Thoracic aorta (tissue), 1 donor: Measurements from ENCODE around the genes RNF214 and MPZL2.

DNA sequence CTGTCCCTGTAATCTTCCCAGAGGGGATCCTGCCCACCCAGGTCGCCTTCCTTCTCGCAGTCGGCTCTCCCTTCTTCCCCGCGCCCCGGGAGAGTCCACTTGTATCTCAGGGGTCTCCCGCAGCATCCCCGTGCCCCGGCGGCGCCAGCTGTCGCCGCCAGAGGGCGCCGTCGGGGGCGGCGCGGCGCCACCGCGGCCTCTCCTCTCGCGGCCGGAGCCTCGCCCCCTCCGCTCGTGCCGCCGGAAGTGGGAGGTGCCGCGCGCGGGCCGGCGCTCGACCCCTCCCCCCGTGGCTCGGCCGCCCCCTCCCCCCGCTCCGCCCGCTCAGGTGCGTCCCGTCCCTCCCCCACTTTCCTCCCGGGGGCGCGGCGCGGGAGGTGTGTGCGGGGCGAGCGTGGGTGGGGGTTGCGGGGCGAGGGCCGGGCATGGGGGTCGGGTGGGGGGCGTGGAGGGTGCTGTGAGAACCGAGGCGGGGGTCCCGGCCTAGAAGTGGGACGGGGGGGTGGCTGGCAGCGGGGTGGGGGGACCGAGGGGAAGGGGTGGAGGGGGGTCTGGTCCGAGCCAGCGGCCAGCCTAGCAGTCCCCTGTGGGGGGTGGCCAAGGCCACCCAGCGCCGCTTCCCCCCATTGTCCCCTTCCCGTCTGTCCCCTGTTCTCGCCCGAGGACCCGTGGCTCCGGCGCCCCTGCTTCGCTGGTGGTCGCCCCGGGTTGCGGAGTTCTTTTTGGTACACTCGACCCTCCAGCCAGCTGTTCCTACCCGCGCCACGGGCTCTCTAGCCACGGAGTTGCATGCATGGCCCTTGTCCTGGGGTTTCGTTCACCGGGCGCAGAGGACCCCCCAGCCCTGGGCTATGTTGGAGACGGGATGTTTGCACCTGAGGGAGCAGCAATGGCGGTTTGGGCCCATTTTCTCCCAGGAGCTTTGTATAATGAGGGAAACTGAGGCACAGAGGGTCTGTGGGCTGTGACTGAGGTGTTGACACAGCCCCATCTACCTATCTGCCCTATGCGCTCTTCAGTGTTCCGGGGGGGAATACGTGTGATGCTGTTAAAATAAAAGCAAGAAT, at the start of gene RNF214:
RNF214 (plus strand) TSS at position 273 of the 1,067 bp plus-strand sequence.
- RAMPAGE, long total RNA: start-site peak on the minus strand centred at position 149 of the sequence, 60 bp wide, 69 reads; start-site peak on the plus strand centred at position 308 of the sequence, 131 bp wide, 26 reads; start-site peak on the plus strand centred at position 656 of the sequence, 223 bp wide, 5 reads

DNA sequence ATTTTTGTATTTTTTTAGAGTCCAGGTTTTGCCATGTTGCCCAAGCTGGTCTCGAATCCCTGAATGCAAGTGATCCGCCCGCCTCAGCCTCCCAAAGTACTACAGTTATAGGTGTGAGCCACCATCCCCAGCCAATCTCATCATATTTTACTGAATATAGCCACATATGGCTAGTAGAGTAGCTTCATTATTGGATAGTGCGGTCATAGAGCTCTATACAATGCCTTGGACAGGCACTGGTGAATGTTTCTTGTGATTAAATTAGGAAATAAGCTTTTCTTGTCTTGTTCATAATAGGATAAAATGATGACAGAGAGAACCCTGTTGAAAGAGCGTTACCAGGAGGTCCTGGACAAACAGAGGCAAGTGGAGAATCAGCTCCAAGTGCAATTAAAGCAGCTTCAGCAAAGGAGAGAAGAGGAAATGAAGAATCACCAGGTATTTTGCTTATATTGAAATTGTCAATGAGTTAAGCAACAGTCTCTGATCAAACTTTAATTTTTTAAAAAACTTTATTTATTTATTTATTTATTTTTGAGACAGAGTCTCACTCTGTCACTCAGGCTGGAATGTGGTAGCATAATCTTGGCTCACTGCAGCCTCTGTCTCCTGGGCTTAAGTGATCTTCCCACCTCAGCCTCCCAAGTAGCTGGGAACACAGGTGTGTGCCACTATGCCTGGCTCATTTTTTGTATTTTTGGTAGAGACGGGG, 11.8 kb downstream of the RNF214 start:
- RAMPAGE, long total RNA: no peak

DNA sequence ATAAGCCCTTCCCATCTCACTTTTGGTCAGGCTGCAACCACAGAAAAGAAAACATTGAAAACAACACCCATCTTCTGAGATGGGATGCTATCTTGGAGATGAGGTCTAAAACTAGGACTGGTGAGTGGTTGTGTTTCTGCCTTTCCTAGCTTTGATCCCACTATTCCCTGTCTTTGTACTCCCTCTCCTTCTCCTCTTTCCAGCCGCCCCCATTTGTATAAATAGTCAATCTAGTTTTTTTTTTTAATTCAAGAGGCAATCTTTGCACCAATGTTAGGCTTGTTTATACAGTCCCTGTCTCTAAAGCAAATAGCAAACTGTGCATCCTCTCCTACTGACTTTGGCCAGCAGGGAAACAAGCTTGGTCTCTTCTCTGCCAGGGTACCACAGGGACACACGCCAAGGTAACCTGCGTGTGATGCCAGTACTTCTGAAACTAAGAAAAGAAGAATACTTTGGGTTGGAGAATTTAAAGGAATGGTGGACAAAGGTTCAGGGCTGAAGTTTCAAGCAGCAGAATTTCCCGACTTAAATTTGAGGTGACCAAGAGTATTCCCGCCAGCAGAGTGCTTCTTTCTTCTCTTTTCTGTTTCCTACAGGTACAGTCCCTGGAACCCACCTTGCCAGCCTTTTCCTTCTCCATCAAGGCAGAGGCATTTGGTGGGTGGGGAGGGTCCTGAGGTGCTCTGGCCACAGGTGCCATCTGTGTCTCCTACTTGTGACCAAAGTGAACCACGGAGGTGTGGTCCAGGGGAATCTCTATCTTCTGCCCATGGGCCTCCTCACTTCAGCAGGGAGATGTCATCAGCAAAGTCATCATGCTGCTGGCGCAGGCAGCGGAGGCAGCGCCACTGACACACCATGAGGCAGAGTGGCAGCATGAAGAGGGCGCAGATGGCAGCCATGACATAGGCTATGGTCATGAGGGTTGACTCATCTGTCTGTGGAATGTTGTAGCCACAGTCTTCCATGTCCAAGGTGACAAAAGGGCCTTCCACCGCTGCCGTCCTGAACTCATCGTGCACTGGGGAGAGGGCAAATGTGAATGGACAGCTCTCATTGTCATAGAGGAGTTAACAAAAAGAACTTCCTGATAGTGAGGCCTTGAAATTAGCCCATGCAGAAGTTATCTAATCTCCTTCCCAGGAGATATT, 26.9 kb downstream of the BACE1 start:
- RAMPAGE, long total RNA: no peak

GRCh38 chr11:117717629-117718543, 79.1 kb downstream of the DSCAML1 start:
- RAMPAGE, long total RNA: no peak

- RAMPAGE, long total RNA: start-site peak on the plus strand at chr11:117987043-117987144, 17 reads
Observed at GRCh38 chr11:117986601-117987690, 752 bp downstream of the IL10RA start.

- RAMPAGE, long total RNA: no peak
Observed at GRCh38 chr11:118010493-118011581, 24.6 kb downstream of the IL10RA start.

GRCh38 chr11:118210327-118210841, 14.4 kb downstream of the JAML start:
- RAMPAGE, long total RNA: no peak

DNA sequence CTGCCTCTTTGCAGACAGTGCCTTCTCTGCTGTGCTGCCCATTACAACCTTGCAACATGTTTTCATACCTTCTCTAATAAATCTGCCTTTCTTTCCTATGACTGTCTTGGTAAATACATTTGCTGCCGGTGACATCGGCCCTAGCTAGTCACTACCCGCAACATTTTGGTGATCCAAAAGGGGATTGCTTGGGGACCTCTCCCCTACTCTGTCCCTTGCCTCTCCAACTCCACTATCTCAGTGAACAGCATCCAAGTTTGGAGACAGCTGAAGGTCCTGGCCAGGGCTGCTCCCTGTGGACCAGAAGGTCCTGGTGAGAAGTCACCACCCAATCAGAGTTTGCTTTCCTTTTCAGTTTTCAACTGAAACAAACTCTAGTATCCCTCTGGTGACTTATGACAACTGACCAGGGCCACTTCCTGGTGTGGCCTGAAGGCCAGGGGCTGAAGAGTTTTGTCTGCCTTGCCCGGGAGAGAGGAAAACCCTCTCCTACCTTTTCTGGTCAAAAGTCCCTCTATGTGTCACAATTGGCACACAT, 5.2 kb downstream of the JAML start:
- RAMPAGE, long total RNA: no peak

GRCh38 chr11:118240940-118241232, 11.3 kb downstream of the MPZL3 start:
- RAMPAGE, long total RNA: no peak

GRCh38 chr11:118241233-118242416, 10.5 kb downstream of the MPZL3 start:
- RAMPAGE, long total RNA: no peak

DNA sequence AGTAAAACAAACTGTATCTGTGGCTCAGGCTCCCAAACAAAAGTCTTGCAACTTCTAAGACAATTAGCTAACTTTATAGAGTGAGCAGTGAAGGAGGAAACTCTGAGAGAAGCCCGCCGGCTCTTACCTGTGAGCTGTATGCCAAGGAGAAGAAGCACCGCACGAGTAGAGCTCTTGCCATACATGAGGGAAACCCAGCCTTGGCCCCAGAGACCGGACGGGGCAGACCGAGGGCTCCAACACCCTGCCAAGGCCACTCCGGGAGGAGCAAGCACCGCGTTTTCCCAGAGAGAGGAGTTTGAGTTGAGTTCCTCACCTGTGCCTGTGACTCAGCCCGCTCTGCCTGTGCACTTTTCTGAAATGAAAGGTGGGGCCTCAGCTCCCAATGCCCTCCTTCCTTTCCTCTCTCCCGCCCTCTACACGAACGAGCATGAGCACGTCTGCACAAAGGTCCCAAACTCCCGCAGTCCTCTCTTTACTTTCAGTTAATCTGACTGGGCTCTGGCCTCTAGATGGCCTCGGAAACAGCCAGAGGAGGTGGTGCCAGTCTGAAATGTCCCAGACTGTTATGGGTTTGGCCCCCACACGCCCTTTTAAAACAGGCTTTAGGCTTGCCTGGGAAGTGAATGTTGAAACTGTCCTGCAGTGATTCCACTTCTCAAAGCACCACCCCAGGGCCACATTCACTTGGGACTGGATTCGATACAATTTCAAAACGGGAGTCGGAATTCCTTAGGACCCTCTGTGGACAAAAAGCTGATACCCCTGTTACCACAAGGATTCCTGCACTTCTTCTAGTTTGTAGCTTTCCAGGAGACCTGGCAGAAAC, at the start of gene MPZL2:
MPZL2 (minus strand) TSS at position 329 of the 829 bp plus-strand sequence.
- RAMPAGE, long total RNA: start-site peak on the minus strand centred at position 336 of the sequence, 27 bp wide, 52 reads; start-site peak on the minus strand centred at position 462 of the sequence, 72 bp wide, 24 reads

GRCh38 chr11:118305577-118306290, 1.2 kb downstream of the CD3E start:
- RAMPAGE, long total RNA: no peak

DNA sequence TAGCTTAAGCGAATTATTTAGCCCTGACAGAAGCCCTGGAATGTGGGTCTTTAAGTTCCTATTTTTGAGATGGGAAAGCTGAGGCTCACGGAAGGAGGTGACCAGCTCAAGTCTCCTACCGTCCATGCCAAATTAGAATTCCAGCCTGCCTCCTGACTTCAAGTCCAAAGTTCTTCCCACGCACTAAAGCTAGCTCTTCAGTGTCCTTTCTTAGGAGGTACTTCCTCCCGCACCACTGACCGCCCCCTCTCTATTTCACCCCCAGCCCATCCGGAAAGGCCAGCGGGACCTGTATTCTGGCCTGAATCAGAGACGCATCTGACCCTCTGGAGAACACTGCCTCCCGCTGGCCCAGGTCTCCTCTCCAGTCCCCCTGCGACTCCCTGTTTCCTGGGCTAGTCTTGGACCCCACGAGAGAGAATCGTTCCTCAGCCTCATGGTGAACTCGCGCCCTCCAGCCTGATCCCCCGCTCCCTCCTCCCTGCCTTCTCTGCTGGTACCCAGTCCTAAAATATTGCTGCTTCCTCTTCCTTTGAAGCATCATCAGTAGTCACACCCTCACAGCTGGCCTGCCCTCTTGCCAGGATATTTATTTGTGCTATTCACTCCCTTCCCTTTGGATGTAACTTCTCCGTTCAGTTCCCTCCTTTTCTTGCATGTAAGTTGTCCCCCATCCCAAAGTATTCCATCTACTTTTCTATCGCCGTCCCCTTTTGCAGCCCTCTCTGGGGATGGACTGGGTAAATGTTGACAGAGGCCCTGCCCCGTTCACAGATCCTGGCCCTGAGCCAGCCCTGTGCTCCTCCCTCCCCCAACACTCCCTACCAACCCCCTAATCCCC, 10.9 kb downstream of the CD3E start:
- RAMPAGE, long total RNA: no peak

- RAMPAGE, long total RNA: no peak
Observed at GRCh38 chr11:118434023-118434987, 2.0 kb upstream of the KMT2A start.

GRCh38 chr11:118435835-118436304, 422 bp upstream of the KMT2A start:
- RAMPAGE, long total RNA: no peak

DNA sequence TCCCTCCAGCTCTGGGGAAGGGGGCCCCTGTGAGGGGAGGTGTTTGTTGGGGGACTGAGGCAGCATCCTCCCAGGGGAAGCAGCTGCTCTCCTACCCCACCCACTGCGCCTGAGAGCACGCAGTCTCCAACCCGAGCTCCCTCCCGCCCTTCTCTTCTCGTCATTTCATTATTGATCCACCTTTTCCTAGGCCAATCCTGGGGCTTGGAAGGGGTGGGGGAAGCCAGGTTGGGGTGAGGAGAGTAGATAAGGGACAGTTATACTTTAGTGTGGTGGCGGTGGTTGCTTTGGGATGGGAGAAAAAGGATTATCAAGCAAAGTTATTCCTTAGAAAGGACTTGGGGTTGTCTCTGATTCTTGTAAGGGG, 1.6 kb downstream of the KMT2A start:
- RAMPAGE, long total RNA: no peak

DNA sequence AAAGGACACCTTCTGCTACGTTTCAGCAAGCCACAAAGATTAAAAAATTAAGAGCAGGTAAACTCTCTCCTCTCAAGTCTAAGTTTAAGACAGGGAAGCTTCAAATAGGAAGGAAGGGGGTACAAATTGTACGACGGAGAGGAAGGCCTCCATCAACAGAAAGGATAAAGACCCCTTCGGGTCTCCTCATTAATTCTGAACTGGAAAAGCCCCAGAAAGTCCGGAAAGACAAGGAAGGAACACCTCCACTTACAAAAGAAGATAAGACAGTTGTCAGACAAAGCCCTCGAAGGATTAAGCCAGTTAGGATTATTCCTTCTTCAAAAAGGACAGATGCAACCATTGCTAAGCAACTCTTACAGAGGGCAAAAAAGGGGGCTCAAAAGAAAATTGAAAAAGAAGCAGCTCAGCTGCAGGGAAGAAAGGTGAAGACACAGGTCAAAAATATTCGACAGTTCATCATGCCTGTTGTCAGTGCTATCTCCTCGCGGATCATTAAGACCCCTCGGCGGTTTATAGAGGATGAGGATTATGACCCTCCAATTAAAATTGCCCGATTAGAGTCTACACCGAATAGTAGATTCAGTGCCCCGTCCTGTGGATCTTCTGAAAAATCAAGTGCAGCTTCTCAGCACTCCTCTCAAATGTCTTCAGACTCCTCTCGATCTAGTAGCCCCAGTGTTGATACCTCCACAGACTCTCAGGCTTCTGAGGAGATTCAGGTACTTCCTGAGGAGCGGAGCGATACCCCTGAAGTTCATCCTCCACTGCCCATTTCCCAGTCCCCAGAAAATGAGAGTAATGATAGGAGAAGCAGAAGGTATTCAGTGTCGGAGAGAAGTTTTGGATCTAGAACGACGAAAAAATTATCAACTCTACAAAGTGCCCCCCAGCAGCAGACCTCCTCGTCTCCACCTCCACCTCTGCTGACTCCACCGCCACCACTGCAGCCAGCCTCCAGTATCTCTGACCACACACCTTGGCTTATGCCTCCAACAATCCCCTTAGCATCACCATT, 35.9 kb downstream of the KMT2A start:
- RAMPAGE, long total RNA: no peak

DNA sequence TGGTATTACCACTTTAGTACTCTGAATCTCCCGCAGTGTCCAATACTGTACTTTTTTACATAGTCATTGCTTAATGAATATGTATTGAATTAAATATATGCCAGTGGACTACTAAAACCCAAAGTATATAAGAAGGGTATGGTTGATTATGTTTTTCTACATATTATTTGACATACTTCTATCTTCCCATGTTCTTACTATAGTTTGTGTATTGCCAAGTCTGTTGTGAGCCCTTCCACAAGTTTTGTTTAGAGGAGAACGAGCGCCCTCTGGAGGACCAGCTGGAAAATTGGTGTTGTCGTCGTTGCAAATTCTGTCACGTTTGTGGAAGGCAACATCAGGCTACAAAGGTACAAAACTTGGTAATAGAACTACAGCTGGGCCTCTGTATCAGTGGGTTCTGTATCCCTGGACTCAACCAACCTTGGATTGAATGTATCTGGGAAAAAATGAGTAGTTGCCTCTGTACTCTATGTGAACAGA, 38.8 kb upstream of the TTC36 start:
- RAMPAGE, long total RNA: no peak

GRCh38 chr11:118530008-118530813, 781 bp upstream of the TMEM25 start:
- RAMPAGE, long total RNA: no peak

DNA sequence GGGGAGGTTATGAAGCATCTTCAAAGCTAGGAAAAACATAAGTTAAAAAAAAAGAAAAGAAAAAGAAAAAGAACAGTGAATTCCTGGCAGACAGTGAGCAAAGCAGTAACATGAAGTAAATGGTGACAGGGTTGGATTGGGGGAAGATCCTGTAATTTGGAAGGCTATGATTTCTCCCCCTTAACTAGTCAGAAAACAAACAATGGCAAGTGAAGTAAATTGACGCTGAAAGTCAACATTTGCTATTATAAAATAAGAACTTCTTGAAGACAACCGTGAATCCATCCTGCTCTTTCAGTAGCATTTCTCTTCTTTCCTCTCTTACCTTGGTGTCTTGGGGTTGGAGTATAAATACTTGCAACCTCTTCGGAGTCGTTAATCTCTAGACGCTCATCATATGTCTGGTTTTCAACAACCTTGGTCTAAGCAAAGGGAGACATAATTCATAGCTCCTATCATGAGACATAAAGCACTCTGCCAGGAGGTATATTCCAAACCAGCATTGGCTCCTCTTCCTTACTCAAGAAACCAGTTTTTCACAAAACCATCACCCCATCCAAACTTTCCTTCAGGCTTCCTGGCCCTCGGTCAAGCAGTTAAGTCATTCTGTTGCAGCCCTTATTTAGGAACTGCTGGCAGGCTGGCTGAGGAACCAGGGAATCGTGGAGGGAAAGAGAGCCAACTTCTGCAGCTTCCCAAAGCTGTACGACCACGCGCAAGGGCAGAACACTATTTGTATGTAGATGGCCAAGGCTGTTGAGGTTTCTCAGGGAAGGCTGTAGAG, 899 bp downstream of the IFT46 start:
- RAMPAGE, long total RNA: no peak